Breast epithelium (tissue), 2 donors: ENCODE data around the genes MFF and SCYGR7.

DNA sequence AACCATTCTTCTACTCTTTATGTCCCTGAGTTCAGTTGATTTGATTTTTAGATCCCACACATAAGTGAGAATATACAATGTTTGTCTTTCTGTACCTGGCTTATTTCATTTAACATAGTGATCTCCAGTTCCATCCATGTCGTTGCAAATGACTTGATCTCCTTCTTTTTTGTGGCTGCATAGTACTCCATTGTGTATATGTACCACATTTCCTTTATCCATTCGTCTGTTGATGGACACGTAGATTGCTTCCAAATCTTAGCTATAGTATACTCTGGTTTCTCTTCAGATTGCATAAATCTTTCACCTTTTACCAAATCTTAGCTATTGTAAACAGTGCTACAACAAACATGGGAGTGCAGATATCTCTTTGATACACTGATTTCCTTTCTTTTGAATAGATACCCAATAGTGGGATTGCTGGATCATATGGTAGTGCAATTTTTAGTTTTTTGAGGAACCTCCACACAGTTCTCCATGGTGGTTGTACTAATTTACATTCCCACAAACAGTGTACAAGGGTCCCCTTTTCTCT is 67.6 kb downstream of the COL4A3 start:
- PRO-cap: no peak
- RAMPAGE, long total RNA, 2 experiments: no peak in any of the 2 experiments

DNA sequence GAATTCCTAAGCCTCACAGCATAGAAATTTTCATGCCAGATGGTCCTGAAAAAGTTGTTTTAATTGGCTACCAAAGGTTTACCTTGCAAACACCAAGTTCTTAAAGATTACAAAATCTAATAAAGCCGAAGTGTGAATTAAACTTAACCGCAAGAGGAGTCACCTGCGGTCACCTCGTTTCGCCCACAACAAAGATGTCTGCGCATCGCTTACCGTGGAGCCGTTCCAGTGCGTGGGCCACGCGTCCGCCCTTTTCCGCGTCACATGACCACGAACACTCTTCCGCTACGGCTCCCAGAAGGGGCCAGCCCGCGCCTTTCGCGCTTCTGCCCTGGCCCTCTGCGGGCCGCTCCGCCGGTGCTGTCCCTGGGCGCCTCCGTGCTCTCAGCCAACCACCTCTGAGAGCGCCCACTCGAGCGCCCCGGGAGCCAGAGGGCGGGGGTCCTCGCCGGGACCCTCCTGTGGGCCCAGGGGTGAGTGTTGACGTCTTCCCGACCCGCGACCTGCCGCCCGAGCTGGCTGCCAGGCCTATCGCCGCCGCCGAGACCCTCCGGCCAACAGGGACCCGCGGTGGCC is at the start of gene MFF:
TSS of gene MFF (plus strand) at position 297 of the 576 bp plus-strand sequence.
- PRO-cap: bidirectional peak, plus-strand start at position 333 of the sequence, minus-strand start at position 190 of the sequence
- RAMPAGE, long total RNA, 2 experiments: start-site peak on the plus strand in 2 of 2 experiments, centred at positions 317 to 332 of the sequence, 542 to 712 reads per replicate

DNA sequence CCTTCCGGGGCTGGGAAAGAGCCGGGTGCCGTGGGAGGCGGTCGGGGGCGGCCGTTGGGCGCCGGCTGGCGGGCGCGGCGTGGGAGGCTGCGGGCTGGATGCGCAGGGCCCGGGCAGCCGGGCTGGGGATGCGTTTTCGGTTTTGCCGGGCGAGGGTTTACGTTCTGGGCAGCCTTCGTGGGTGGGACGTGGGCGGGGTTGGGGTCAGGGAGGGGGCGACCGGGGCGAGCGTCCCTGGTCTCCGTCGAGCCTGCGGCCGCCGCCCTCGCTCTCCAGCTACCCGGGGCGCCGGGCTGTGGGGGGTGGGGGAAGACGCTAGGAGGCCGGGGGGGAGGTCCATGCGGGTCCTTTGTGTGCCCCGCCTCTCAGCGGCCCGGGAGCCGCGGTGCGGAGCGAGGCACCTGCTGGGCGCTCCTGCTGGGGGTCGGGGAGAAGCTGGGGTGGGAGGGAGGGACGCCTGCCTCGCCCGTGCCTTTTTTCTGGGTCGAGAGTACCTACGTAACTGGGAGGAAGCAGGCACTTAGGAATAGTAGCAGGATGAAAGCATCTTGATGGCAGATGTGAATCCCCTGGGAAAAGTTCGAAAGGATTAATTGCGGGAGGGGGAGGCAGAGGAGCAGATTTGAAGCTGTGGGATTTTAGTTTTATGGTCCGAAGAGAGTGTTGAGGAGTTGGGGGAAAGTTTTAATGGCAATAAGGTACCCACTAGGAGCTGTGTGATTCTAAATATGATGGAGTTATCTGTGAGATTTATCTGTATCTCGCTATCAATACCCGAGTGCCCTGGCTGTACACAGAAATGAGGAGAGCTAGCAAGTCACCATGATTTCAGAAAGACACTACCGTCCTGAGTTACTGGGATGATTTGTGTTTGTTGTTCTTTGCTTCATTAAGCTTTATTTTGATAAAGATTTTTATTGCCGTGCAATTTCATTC is 973 bp downstream of the AGFG1 start:
- PRO-cap: no peak
- RAMPAGE, long total RNA, 2 experiments: no peak in any of the 2 experiments

DNA sequence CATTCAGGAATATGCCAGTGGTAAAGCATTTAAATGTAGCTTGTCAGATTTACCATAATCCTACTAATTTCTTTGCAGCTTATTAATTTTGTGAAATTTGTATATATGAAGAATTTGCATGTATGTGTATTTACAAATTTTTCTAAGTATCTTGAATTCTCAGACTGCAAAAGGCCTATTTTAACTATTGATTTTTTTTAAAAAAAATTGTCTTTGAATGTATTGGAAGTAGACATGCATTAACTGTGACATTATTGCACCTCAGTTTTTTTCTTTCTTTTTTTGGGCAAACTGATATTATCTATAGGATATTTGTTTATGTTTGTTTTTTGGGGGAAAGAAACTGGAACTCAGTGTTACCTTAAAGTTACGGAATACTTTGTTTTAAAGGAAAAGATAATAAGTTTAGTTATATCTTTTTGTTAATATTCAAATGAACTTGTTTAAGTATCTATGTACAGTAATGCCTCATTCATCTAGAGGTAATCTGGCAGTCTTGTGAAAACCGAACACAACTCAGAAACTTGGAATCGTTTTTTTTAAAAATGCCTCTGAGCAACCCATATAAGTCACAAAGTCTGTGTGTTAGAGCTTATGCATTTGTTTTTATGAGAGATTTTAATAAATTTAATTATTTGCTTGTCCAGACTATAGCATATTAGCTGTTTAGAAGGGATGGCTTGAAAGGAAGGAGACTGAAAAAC is 43.3 kb upstream of the SCYGR2 start:
- PRO-cap: no peak
- RAMPAGE, long total RNA, 2 experiments: no peak in any of the 2 experiments

- PRO-cap: no peak
- RAMPAGE, long total RNA, 2 experiments: no peak in any of the 2 experiments
Measured at GRCh38 chr2:227728041-227728426, at the start of gene SCYGR7. Gene SCYGR7 (plus strand): TSS chr2:227728335.

GRCh38 chr2:227848513-227849087 is 22.8 kb upstream of the DAW1 start:
- PRO-cap: no peak
- RAMPAGE, long total RNA, 2 experiments: no peak in any of the 2 experiments

- PRO-cap: no peak
- RAMPAGE, long total RNA, 2 experiments: no peak in any of the 2 experiments
Measured at GRCh38 chr2:227870667-227871199, 698 bp upstream of the DAW1 start.

GRCh38 chr2:228179968-228181162 is 1.1 kb downstream of the SPHKAP start:
- PRO-cap: no peak
- RAMPAGE, long total RNA, 2 experiments: no peak in any of the 2 experiments

- PRO-cap: no peak
- RAMPAGE, long total RNA, 2 experiments: no peak in any of the 2 experiments
Measured at GRCh38 chr2:228378660-228379054, 197.2 kb upstream of the SPHKAP start.

DNA sequence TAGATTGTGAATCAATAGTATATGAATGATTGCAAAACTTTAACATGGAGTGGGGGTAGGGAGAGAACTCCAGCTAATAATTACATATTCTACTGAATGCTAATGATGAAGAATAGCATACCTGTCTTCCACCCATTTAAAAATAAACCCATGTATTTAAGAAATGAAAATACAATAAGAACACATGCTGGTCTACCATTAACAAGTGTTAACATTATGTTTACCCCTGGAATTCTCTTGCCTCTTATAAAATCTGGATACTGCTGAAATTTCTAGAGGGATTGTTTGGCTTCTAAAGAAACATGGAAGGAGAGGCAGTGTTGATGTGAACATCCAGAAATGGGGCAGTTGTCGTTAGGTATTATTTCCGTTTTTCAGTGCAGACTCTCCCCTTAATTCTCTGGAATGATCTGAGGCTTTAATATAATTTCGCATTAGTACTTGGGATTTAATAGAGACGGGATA is 285.0 kb upstream of the SPHKAP start:
- PRO-cap: no peak
- RAMPAGE, long total RNA, 2 experiments: no peak in any of the 2 experiments

GRCh38 chr2:229125642-229126146 is 145.4 kb downstream of the PID1 start:
- PRO-cap: no peak
- RAMPAGE, long total RNA, 2 experiments: no peak in any of the 2 experiments

- PRO-cap: no peak
- RAMPAGE, long total RNA, 2 experiments: no peak in any of the 2 experiments
Measured at GRCh38 chr2:229154502-229155031, 116.5 kb downstream of the PID1 start.

- PRO-cap: no peak
- RAMPAGE, long total RNA, 2 experiments: no peak in any of the 2 experiments
Measured at GRCh38 chr2:229261001-229261371, 10.1 kb downstream of the PID1 start.

DNA sequence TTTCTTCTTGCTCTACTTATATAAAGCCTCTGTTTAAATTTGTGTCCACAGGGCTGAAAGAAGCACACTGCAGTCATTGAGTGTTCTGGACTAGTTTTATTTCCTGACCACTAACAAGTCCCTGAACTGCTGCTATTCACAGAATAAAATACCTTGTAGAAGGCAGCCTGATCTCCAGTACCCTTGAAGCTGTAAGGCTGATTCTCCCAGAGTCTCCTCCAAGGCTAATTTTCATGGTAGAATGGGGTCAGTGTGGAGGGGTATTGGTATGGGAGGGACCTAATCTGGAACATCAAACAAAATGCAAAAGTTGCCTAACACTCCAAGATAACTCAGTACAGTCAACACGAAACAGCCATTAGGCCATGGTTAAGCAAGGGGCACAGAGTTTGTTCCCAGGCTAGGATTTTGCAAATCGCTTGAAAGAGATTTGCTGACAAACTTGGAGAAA is 5.5 kb downstream of the PID1 start:
- PRO-cap: no peak
- RAMPAGE, long total RNA, 2 experiments: no peak in any of the 2 experiments

GRCh38 chr2:229335771-229336378 is 64.8 kb upstream of the PID1 start:
- PRO-cap: no peak
- RAMPAGE, long total RNA, 2 experiments: no peak in any of the 2 experiments

DNA sequence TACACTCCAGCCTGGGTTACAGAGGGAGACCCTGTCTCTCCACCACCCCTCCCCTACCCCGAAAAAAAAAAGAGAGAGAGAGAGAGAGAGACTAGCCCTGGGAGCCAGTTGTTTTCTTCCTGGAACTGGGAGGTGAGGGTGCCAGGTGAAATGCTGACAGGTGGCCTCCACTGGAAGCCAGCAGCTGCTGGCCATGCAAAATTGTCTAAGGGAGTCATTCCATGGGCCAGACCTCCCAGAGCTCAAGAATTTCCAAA is 68.4 kb upstream of the PID1 start:
- PRO-cap: no peak
- RAMPAGE, long total RNA, 2 experiments: no peak in any of the 2 experiments

GRCh38 chr2:229415855-229416877 is 145.1 kb upstream of the PID1 start:
- PRO-cap: no peak
- RAMPAGE, long total RNA, 2 experiments: no peak in any of the 2 experiments

GRCh38 chr2:229444146-229444642 is 173.1 kb upstream of the PID1 start:
- PRO-cap: no peak
- RAMPAGE, long total RNA, 2 experiments: no peak in any of the 2 experiments

GRCh38 chr2:229573053-229573543 is 141.3 kb downstream of the DNER start:
- PRO-cap: no peak
- RAMPAGE, long total RNA, 2 experiments: no peak in any of the 2 experiments

GRCh38 chr2:229714860-229715686 is 718 bp upstream of the DNER start:
- PRO-cap: no peak
- RAMPAGE, long total RNA, 2 experiments: no peak in any of the 2 experiments